Keratinocyte (primary cell): ENCODE results near the gene TMEM215.

DNA sequence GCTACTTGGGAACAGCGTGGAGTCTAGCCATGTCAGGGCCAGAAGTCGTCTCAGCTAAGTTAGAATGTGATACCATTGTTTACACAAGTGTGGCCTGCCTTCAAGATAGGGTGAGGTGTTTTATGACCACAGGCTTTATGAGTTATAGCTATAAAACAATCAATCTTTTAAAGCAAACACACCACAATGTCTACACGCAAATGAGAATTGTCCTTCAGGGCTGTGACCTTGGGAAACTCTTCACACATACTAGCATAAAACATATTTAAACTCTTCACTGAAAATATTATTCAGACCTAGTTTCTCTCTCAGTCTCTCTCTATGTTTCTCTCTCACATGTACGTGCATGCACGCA is 115.6 kb upstream of the CDKN2B start:
CAGE:
- cytosol, long polyA minus RNA, result no peak
- cytosol, long polyA plus RNA, result no peak
- long polyA plus RNA, result no peak
- nucleus, long polyA minus RNA, result no peak
- nucleus, long polyA plus RNA, result no peak

DNA sequence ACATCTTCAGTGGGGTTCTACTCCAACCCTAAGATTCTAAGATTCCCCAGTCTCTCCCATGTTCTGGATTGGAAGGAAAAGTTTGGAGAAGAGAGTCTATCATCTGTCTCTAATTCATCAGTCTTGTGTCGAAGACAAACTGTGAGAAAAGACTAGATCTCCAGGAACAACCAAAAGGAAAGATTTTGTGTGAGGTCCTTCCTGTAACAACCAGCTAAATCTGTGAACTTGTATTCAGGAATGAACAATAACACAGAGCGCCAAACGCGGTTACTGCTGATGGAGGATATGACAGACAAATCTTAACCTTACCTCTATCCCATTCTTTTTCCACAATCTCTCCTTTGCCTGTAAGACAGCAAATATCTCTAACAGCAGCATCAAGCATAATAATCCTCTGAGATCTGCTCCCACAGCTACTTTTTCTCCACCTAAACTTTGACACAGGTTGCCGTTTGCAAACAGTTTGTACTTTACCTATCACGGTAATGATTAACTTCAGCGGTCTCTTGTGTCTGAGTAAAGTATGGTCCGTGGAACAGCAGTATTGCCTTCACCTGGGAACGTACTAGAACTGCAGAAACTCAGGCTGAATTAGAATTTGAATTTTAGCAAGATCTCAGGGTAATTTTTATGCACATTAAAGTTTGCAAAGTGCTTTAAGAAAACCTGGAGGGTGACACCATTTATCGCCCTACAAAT is 387.6 kb downstream of the ELAVL2 start:
CAGE:
- cytosol, long polyA minus RNA, result no peak
- cytosol, long polyA plus RNA, result no peak
- long polyA plus RNA, result no peak
- nucleus, long polyA minus RNA, result no peak
- nucleus, long polyA plus RNA, result no peak

DNA sequence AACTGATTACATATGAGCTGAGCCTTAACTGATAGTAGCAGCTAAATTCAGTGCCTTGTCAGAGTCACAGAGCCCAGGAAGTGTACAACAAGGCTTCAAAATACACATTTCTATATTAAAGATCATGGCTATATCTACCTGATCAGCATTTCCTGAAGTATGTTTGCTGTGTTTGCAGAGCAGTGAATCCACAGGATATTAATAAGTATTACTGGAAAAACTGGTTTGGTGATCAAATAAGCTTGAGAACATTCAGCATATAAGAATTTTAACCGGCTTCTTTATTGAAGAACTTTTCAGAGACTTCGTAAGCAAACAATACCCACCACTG is 227.1 kb downstream of the ELAVL2 start:
CAGE:
- cytosol, long polyA minus RNA, result no peak
- cytosol, long polyA plus RNA, result no peak
- long polyA plus RNA, result no peak
- nucleus, long polyA minus RNA, result no peak
- nucleus, long polyA plus RNA, result no peak

DNA sequence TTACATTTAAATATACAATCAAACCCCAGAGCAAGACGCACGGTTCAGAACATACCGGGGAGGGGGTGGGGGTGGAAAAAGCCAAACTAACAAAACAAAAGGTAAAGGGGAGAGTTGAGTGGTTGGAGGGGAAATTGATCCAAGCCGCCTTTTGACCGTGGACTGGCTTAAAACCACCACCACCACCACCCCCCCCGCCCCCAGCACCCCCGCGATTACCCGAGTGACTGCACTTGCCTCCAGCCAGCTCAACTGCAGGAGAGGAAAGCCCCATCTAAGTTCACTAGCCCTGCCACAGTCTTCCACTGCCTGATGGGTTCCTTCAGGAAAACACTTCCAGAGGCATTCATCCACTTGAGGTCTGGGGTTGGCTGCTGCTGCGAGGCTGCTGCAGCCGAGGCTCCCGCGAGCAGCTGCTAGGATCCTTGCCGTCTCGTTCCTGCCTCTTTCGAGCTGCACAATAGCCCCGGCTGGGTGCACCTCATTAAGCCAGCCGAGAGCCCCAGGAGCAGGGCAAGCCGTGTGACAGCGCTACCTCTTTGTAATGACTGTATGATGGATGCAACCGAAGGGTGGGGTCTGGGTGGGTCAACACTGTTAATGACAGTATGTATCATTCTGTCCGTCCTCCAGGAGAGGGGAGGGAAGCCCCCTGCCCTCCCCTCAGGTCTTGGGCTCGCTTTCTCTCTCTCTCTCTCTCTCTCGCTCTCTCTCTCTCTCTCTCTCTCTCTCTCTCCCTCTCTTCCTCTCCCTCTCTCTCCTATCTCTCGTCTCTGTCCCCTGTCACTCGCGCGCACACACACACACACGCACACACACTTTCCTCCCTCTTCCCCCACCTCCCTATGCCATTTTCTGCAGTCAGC is 24.2 kb upstream of the ELAVL2 start:
CAGE:
- cytosol, long polyA minus RNA, result no peak
- cytosol, long polyA plus RNA, result no peak
- long polyA plus RNA, result no peak
- nucleus, long polyA minus RNA, result no peak
- nucleus, long polyA plus RNA, result no peak

CAGE:
- cytosol, long polyA minus RNA, result no peak
- cytosol, long polyA plus RNA, result no peak
- long polyA plus RNA, result no peak
- nucleus, long polyA minus RNA, result no peak
- nucleus, long polyA plus RNA, result no peak
Measured at GRCh38 chr9:24202038-24202325, 343.7 kb downstream of the IZUMO3 start.

CAGE:
- cytosol, long polyA minus RNA, result no peak
- cytosol, long polyA plus RNA, result no peak
- long polyA plus RNA, result no peak
- nucleus, long polyA minus RNA, result no peak
- nucleus, long polyA plus RNA, result no peak
Measured at GRCh38 chr9:27112170-27112825, 3.3 kb downstream of the TEK start.

CAGE:
- cytosol, long polyA minus RNA, result no peak
- cytosol, long polyA plus RNA, result no peak
- long polyA plus RNA, result no peak
- nucleus, long polyA minus RNA, result no peak
- nucleus, long polyA plus RNA, result no peak
Measured at GRCh38 chr9:27341839-27342381, 45.0 kb upstream of the EQTN start.

GRCh38 chr9:27547896-27548249 is 18.3 kb upstream of the MOB3B start:
CAGE:
- cytosol, long polyA minus RNA, result no peak
- cytosol, long polyA plus RNA, result no peak
- long polyA plus RNA, result no peak
- nucleus, long polyA minus RNA, result no peak
- nucleus, long polyA plus RNA, result no peak

CAGE:
- cytosol, long polyA minus RNA, result no peak
- cytosol, long polyA plus RNA, result no peak
- long polyA plus RNA, result no peak
- nucleus, long polyA minus RNA, result no peak
- nucleus, long polyA plus RNA, result no peak
Measured at GRCh38 chr9:27701527-27702163, 128.4 kb upstream of the C9orf72 start.

GRCh38 chr9:27703145-27703494 is 129.8 kb upstream of the C9orf72 start:
CAGE:
- cytosol, long polyA minus RNA, result no peak
- cytosol, long polyA plus RNA, result no peak
- long polyA plus RNA, result no peak
- nucleus, long polyA minus RNA, result no peak
- nucleus, long polyA plus RNA, result no peak

DNA sequence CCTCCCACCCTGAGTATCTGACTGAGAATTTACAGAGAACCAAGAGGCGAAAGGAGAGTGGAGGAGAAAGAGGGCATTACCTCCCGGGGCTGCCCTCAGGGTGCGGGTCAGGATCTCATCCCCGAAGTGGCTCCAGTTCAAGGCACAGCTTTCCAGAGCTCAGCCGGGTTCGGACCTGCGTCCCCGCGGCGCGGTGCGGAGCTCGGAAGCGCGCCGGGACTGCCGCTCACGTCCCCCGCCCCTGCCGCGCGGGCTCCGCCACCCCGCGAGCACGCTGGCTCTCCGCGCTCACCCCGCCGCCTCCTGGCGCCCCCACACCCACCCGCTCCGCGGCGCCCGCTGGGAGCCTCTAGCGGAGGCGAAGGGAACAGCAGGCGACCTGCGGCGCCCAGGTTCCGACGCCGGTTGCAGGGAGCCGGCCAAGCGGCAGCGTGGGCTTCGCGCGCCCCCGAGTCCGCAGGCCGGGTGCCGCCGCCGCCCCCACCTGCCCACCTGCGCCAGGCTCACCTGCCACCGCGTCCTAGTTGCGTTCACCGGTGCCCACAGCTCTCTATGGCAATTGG is 1.3 kb downstream of the LINGO2 start:
CAGE:
- cytosol, long polyA minus RNA, result no peak
- cytosol, long polyA plus RNA, result no peak
- long polyA plus RNA, result no peak
- nucleus, long polyA minus RNA, result no peak
- nucleus, long polyA plus RNA, result no peak

DNA sequence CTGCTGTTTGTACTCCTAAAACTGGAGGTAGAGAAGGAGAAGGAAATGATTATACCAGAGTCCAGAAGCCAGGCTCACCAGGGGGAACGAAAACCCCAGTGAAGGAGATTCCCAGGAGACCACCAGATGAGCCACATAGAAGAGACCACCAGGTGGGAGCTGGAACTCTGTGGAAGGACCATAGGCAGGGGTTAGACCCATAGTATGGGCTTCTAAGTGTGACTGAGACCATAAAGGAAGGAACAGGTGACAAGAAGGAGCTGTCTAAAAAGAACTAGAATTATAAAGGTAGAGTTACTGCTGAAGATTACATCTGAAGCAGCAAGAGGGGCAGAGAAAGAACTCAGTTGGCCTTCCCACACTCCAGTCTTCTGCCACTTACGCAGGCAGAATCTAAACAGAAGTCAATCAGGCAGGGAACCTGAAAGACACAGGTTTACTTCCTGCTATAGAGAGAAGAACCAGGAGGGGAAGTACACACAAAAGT is 627.9 kb upstream of the ACO1 start:
CAGE:
- cytosol, long polyA minus RNA, result no peak
- cytosol, long polyA plus RNA, result no peak
- long polyA plus RNA, result no peak
- nucleus, long polyA minus RNA, result no peak
- nucleus, long polyA plus RNA, result no peak

CAGE:
- cytosol, long polyA minus RNA, result no peak
- cytosol, long polyA plus RNA, result no peak
- long polyA plus RNA, result no peak
- nucleus, long polyA minus RNA, result no peak
- nucleus, long polyA plus RNA, result no peak
Measured at GRCh38 chr9:32004634-32004941, 379.9 kb upstream of the ACO1 start.

DNA sequence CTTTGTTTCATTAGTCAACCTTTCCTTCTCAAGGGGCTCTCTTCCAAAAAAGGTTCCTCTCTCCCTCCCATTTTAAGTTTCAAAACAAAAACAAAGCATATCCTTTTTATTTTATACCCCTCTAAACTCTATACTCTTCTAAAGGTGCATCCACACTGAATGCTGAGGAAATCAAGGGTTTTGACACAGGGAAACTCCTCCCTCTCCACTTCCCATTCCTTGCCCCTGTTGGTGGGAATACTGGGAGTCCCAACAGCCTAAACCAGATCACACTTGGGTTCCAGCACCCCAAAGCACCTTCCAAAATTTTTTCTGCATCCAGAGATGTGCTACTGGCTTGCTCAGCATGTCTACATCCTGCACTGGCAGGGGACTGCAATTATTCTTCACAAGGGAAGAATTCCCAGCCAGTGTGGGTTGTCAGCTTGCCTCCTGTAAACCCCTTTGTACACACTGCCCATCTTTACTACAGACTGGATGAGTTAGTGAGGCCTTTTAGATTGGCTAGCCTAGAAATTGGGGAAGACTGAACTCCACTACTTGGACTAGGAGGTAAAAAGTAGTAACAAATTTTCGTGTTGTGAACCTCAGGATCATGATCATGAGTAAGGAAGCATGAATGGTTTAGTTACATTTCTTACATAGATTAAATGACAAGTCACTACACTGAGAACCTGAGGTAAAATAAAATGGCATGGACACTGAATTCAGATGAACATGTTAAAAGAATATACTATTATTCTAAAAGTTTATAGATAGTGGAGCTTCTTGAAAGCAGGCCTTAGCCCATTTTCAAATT is 11.8 kb upstream of the RIGI start:
CAGE:
- cytosol, long polyA minus RNA, result no peak
- cytosol, long polyA plus RNA, result no peak
- long polyA plus RNA, result no peak
- nucleus, long polyA minus RNA, result no peak
- nucleus, long polyA plus RNA, result no peak

DNA sequence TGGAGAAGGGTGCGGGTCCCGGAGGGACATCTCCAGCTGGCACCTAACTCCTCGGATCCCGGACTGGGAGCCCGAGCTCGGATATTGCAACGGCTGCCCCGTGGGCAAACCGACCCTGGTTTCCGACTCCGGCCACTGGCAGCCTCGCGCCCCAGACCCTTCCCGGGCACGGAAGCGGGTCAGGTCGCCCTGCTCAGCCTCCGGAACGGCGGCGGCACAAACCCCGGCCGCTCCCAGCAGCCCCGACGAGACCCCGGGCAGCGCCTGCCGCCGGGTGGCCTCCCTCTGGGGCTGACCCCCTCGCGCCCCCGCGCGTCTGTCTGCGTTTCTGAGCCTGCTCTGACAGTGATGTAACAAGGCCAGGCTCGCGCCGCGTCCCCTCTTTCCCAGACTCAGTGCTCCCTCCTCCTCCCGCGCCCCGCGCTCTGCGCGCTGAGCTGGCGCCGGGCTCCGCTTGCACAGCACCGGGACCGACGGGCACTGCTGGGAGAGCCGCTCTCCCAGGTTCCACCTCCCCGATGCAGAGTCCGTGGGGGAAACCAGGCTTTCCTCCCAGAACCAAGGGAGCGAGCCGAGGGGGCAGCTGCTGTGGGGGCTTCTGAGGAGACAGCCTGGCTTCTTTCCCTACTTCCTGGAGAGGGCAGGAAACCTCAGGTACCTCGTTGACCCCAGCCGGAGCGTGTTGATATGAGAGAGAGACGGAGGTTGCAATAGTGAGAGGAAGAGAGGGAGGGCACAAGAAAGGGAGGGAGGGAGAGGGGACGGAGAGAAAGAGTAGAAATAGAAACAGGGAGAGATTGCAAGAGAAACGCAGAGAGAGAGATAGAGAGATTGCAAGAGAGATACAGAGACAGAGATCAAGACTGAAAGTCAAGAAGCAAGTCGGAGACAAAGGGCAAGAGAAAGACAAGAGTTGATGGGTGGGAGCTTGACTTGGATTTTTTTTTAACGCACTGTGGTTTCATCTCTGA is at the start of gene TMEM215:
Gene TMEM215, plus strand, starts transcription at position 389 of the 971 bp plus-strand sequence.
CAGE:
- cytosol, long polyA minus RNA, result no peak
- cytosol, long polyA plus RNA, result no peak
- long polyA plus RNA, result no peak
- nucleus, long polyA minus RNA, result no peak
- nucleus, long polyA plus RNA, result no peak

DNA sequence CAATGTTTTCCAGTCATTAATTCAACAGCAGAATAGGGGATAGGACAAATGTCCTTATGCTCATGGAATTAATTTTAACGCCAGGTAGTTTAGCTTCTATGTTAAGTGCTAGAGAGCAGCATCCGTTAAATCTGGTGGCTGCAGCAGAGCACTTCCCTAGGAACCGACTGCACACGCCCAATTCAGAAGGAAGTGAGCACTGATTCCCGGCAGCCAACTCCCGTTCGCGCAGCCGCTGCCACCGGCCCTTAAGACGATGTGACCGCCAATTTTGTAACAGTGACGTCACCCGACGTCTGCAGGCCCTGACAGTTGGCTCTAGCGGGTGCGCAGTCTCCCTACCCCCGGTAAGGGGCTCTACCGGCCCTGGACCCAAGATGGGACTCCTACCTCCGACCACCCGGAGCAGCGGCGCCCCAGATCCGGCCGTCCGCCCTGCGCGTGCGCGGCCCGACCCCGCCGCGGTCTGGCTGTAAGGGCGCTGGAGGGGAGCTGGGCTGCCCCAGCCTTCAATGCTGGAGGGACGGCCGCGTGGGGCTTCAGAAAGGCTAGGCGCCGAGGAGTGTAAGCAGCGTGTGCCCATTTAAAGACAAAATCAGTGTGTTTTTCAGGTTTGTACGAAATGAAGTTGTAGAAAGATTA is 19.1 kb downstream of the DNAJA1 start:
CAGE:
- cytosol, long polyA minus RNA, result no peak
- cytosol, long polyA plus RNA, result no peak
- long polyA plus RNA, result no peak
- nucleus, long polyA minus RNA, result no peak
- nucleus, long polyA plus RNA, result no peak

CAGE:
- cytosol, long polyA minus RNA, result no peak
- cytosol, long polyA plus RNA, result no peak
- long polyA plus RNA, result no peak
- nucleus, long polyA minus RNA, result no peak
- nucleus, long polyA plus RNA, result no peak
Measured at GRCh38 chr9:33123649-33124300, 43.4 kb downstream of the B4GALT1 start.

DNA sequence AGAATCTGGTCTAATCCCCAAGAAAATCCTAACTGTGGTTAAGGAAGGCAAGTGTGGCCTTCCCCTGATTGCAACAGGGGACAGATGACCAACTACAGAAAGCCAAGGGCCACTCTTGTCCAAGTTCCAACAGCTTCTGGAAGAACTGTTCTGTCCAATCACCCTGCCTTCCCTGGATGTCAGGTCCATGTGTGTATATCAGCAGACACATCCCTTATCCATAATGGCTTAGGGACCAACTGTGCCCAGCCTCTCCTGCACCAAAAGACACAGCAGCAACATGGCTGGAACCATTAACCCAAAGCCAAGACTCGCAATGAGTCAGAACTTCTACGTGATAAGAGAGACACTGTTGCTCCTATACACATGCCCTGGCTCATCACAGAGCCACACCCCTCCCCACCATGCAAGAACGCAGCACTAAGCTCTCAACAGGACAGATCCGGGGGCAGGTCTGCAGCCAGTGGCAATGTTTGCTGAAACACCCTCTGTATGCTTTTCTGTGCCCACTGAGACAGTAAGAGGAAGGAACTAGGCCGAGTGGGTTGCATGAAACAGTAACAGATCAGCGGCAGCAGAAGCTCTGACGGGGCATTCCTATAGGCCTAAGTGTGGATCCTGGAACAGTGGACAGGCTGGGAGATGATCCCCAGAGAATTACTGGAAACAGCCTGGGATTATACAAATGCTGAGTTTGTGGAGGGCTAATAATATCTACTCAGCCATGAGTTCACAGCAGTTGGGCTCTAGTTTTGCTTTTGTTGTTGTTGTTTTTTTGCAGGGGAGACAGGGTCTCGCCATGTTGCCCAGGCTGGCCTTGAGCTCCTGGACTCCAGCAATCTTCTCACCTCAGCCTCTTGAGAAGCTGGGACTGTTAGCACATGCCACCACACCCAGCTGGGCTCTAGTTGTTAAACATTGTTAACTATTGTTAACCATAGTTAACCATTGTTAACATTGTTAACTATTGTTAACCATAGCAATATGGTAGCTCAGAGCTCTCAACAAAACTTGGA is 41.1 kb downstream of the B4GALT1 start:
CAGE:
- cytosol, long polyA minus RNA, result no peak
- cytosol, long polyA plus RNA, result no peak
- long polyA plus RNA, result no peak
- nucleus, long polyA minus RNA, result no peak
- nucleus, long polyA plus RNA, result no peak

CAGE:
- cytosol, long polyA minus RNA, result no peak
- cytosol, long polyA plus RNA, result no peak
- long polyA plus RNA, result no peak
- nucleus, long polyA minus RNA, result no peak
- nucleus, long polyA plus RNA, result no peak
Measured at GRCh38 chr9:33133267-33134430, 33.5 kb downstream of the B4GALT1 start.

DNA sequence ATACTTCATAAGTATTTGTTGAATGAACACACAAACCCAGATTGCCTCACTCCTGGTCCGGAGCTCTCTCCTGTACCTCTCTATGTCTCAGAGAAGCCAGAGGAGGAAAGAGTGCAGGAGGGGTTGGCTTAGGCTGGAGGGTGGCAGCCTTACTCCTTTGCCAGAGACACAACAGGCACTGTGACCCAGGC is 5.0 kb upstream of the SPINK4 start:
CAGE:
- cytosol, long polyA minus RNA, result no peak
- cytosol, long polyA plus RNA, result no peak
- long polyA plus RNA, result no peak
- nucleus, long polyA minus RNA, result no peak
- nucleus, long polyA plus RNA, result no peak